Measurements from ENCODE around the gene CYP26C1.

- RRBS: no CpG with 5 or more reads among the region's 1 CpG
These were observed 51.1 kb downstream of the TNKS2 start for GRCh38 chr10:91849245-91849759.

GRCh38 chr10:91880383-91880943, 28.8 kb downstream of the FGFBP3 start:
- RRBS: no CpG with 5 or more reads among the region's 3 CpGs

DNA sequence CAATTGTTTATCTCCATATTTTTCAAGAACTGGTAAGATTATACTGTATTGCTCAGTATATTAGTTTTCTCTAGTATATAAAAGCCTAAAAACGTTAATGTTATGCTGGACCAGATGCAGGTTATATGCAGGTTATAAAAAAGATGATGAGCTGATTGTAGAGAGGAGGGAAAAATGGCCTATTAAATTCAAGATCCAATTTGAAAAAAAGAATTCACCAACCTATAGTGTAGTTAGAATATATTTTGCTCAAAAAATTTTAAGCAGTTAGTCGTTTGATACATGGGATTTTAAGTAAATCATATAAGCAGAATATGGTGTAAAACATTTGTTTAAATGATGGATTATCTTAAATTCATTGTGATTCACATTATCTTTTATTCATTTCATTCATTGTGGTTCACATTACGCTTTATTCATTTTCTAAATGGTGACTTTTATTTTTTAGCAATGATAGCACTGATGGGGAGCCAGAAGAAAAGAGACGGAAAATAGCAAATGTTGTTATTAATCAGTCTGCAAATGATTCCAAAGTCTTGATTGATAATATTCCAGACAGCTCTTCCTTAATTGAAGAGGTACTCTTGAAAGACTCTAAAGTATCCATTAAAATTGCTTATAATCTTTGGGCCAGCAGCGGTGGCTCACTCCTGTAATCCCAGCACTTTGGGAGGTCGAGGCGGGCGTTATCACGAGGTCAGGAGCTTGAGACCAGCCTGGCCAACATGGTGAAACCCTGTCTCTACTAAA, 32.7 kb downstream of the BTAF1 start:
- RRBS: no CpG with 5 or more reads among the region's 9 CpGs

DNA sequence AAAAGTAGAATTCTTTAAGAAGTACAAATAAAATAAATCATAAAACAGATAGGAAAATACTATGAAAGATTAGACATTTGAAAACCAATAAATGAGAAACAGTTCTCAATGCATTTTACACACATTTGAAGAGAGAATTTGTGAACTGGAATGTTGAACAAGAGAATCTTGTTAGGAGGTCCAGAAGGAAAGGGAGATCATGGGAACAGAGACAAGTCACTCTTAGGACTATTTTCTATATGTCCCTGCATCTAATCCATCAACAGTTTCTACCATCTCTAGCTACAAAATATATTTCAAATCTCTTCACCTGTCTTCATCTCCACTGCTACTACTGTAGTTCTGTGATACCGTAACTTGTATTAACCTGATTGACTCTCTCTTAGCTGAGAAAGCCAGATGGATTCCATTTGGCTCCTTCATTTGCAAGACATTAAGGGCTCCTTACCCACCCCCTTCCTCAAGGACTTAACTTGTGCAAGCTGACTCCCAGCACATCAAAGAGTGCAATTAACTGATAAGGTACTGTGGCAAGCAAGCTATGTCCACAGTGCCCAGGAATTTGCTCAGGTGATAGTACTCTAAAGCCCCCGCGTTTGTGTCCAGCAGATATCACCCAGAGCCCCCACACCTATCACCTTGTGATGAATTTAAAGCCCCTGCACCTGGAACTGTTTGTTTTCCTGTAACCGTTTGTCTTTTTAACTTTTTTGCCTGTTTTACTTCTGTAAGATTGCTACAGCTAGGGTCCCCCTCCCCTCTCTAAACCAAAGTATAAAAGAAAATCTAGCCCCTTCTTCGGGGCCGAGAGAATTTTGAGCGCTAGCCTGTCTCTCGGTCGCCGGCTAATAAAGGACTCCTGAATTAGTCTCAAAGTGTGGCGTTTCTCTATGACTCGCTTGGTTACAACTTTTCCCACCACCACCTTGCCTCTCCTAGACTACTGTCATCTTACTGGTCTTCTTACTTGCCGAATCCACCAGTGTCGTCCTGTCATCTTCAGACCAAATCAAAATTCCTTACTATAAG, 109.5 kb downstream of the BTAF1 start:
- RRBS: no CpG with 5 or more reads among the region's 14 CpGs

- RRBS: no CpG with 5 or more reads among the region's 3 CpGs
These were observed 110.2 kb downstream of the CPEB3 start for GRCh38 chr10:92180474-92181183.

DNA sequence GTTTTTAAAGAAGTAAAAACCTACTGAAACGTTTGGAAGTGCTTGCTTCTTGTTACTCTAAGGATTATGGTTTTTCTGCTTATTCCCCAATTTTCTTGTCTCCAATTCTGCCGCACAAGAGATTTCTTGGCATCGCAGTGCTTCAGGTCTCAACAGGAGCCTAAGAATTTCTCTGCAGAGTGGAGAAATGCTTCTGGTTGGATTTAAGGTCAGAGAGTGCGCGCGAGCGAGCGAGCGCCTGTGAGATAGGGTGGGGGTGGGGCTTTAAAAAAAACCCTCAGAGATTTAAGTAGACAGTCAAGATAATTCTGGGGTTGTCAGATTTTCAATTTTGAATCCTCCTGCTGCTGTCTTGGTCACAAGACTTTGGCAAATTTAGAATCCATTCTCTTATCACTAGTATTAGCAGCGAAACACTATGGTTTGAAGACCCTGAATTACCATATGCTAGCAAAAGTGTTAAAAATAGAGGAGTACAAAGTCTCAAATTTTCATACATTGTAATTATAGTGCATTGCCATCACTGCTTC, 49.7 kb downstream of the CPEB3 start:
- RRBS: no CpG with 5 or more reads among the region's 10 CpGs

GRCh38 chr10:92419871-92420928, 129.2 kb downstream of the MARCHF5 start:
- RRBS: 70% methylated on average over 14 of the region's 64 CpGs

- RRBS: no CpG with 5 or more reads among the region's 4 CpGs
These were observed 35.6 kb downstream of the IDE start for GRCh38 chr10:92538217-92538749.

- RRBS: no CpG with 5 or more reads among the region's 3 CpGs
These were observed 15.0 kb upstream of the EXOC6 start for GRCh38 chr10:92833179-92833804.

DNA sequence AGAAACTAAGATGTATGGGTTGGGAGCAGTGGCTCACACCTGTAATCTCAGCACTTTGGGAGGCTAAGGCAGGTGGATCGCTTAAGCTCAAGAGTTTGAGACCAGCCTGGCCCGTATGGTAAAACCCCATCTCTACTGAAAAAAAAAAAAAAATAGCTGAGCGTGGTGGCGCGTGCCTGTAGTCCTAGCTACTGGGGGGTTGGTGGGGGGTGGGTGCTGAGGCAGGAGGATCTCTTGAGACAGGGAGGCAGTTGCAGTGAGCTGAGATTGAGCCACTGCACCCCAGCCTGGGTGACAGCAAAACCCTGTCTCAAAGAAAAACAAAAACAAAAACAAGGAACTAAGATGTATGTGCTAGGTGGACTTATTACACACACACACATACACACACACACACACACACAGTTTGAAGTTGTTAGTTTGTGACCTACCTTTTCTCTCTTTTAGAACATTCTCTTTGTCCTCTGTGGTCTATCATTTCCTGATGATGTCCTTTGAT, 53.4 kb downstream of the EXOC6 start:
- RRBS: no CpG with 5 or more reads among the region's 5 CpGs

DNA sequence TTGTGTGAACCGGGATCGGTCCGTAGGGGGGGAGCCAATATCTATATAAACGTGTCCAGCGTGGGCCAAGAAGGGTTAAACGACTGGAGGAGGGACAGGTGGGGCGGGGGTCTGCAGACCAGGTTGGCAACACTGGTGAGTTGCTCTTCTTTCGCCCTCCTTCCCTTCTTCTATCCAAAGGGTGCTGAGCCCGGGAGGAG, at the start of gene CYP26C1:
Gene CYP26C1, plus strand, starts transcription at position 72 of the 200 bp plus-strand sequence.
- RRBS: no CpG with 5 or more reads among the region's 9 CpGs

GRCh38 chr10:93386475-93387220, 95.5 kb downstream of the MYOF start:
- RRBS: no CpG with 5 or more reads among the region's 12 CpGs

DNA sequence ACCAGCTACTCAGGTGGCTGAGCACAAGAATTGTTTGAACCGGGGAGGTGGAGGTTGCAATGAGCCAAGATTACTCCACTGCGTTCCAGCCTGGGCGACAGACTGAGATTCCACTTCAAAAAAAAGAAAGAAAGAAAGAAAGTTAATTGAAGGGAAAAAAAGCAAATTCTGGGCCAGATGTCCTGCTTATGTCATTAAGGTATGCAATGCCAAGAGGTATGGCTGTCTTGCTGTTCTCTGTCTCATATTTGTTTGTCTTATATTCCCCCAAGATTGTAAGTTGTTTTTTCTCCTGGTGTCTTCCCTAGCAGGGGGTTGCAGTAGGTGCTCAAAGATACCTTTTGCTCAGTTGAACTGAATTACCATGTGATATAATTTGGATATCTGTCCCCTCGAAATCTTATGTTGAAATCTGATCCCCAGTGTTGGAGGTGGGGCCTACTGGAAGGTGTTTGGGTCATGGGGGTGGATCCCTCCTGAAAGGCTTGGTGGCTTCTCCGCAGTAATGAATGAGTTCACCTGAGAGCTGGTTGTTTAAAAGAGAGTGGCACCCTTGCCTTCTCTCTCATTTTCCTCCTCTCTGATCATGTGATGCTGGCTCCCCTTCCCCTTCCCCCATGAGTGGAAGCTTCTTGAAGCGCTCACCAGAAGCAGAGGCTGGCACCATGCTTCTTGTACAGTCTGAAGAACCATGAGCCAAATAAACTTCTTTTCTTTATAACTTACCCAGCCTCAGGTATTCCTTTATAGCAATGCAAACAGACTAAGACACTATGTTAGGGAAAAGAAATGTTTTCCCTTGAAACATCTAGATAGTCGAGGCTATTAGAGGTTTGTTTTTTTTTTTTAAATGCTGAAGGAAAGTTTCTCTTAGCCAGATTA, 60.8 kb downstream of the MYOF start:
- RRBS: no CpG with 5 or more reads among the region's 7 CpGs

DNA sequence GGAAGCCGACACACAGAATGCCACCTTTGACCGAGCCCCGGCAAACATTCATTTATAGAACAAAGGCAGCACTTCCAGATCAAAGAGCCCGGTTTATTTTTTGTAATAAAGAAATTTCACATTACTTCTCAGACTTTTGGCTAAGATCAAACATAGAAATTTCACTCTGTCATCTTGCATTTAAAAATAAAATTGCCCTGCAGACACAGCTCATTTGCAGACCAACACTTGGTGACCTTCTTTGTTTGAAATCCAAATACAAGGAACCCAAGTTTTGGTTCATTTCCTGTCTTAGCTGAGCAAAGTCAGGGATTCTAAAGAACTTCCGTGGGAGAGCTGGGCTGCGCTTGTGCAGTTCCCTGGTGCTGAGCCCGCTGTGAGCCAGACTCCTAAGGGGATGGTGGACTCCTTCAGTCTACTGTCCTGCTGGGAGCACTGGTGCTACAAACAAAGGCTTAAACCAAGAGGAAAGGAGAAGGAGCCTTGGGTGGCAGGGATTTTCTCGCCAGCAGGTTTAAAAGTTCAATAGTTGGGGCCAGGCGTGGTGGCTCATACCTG, 60.1 kb downstream of the MYOF start:
- RRBS: 50% methylated on average over 1 of the region's 9 CpGs

- RRBS: no CpG with 5 or more reads among the region's 12 CpGs
These were observed 19.1 kb downstream of the MYOF start for GRCh38 chr10:93462972-93463483.

GRCh38 chr10:93475683-93476189, 6.4 kb downstream of the MYOF start:
- RRBS: no CpG with 5 or more reads among the region's 5 CpGs

GRCh38 chr10:93548618-93549060, 17.8 kb upstream of the FFAR4 start:
- RRBS: no CpG with 5 or more reads among the region's 4 CpGs

DNA sequence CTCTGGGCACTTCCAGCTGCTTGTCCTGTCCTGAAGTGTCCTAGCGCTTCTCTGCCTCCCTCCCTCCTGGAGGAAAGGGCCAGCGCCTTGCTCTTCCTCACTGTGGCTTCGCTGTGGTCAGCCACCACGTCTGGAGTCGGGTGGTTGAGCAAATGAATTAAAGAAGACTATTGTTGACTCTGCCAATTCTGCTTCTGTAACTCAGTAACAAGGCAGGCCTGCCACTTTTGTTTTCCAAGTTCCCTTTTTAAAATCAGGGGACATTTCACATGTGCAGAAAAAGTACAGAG, 6.6 kb downstream of the FFAR4 start:
- RRBS: no CpG with 5 or more reads among the region's 5 CpGs

GRCh38 chr10:93578893-93579275, 12.4 kb downstream of the FFAR4 start:
- RRBS: no CpG with 5 or more reads among the region's 7 CpGs

DNA sequence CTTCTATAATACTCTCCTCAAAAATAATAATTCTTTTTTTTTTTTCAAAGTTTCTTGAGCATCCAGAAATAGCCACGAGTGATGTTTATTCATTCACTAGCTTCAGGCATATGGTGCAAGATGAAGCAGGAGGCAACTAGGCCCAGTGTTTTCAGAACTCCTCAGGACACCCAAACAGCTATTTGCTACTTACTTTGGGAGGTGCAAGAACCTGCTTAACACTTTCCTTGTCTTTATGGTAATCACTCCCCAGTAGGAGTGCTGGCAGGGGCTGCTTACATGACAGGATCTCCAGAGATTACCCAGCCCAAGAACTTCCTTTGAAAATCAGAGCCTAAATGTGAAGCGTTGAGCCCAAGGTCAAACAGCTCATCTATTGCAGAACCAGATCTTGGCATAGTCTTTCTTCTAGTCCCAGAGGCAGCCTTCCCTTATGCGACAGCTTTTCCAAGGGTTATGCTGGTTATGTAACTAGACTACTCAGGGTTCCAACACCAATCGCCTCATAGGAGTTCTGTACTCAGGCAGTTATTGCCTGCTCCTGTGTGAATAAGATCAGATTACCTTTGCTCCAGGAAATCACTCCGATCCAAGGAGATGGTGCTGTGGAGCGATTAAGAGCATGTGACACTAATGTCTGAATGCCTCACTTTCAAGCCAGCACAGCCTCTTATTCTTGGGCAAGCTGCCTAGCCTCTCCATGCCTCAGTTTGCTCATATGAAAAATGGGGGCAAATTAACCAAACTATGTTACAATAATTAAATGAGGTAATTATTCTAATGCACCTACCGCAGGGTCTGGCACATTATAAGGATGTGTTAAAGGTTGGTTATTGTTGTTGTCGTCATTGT, 8.5 kb upstream of the LGI1 start:
- RRBS: no CpG with 5 or more reads among the region's 8 CpGs

Measured in GM06990 (cell line).